Measurements from ENCODE around the genes PGBD4, ACTC1 and AQR.

- RRBS = no CpG with 5 or more reads among the region's 7 CpGs
These were observed 605 bp upstream of the AVEN start for GRCh38 chr15:34039492-34040125.

- RRBS = no CpG with 5 or more reads among the region's 32 CpGs
These were observed at the start of gene PGBD4 for GRCh38 chr15:34101974-34102625. PGBD4 (plus strand) TSS chr15:34102083.

- RRBS = no CpG with 5 or more reads among the region's 10 CpGs
These were observed 5.3 kb downstream of the EMC4 start for GRCh38 chr15:34229791-34230917.

DNA sequence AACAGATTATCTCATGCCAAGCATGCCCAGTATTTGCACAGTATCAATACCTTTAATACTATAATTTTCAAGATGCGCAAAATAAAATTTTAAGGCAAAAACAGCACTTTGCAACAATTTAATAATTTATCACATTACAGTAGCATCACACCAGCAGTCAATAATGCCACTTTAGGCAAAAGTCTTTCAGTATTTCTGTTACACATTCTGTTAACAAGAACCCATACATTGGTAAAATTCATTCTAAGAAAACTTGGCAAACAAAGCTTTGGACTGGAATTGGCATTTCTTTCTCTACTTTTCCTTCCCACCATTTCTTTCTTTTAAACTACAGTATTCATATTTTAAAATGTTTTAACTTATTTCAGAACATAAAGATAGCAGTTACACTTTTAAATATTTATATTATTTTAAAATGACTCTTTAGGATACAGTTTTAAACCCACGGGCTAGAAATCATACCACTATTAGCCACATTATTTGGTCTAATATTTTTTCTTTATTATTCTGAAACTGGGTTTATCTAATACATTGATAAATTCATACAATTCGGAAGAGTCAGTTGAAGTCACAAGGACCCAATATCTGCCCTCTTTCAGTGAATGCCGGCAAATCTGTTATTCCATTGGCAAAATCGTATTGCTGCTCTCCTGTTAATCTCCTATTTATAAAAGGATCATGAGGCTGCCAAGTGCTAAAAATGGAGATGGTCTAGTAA is 58.1 kb downstream of the GOLGA8B start:
- RRBS = no CpG with 5 or more reads among the region's 5 CpGs

DNA sequence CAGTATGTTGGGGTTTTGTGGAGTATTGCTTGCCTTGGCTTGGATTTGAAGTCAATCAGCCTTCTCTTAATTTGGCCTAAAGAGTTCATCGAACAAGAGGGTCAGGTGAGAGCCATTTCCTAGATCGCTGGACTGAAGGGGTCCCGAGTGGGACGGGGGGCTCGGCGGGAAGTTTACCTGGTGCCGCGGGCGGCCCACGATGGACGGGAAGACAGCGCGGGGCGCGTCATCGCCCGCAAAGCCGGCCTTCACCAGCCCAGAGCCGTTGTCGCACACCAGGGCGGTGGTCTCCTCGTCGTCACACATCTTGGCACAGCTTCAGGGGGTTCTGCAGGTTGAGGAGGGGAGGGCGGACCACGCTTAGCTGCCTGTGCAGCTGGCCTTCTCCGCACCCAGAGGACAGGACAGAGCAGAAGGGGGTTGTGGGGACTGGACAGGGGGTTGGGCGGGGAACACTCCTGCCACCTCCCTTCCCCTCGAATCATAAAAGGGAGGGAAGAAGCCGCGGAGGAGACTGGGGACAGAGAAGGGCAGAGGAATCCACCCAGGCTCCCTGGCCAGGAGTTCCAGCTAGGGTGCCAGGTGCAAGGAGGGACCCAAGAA is 745 bp downstream of the ACTC1 start:
- RRBS = no CpG with 5 or more reads among the region's 30 CpGs

DNA sequence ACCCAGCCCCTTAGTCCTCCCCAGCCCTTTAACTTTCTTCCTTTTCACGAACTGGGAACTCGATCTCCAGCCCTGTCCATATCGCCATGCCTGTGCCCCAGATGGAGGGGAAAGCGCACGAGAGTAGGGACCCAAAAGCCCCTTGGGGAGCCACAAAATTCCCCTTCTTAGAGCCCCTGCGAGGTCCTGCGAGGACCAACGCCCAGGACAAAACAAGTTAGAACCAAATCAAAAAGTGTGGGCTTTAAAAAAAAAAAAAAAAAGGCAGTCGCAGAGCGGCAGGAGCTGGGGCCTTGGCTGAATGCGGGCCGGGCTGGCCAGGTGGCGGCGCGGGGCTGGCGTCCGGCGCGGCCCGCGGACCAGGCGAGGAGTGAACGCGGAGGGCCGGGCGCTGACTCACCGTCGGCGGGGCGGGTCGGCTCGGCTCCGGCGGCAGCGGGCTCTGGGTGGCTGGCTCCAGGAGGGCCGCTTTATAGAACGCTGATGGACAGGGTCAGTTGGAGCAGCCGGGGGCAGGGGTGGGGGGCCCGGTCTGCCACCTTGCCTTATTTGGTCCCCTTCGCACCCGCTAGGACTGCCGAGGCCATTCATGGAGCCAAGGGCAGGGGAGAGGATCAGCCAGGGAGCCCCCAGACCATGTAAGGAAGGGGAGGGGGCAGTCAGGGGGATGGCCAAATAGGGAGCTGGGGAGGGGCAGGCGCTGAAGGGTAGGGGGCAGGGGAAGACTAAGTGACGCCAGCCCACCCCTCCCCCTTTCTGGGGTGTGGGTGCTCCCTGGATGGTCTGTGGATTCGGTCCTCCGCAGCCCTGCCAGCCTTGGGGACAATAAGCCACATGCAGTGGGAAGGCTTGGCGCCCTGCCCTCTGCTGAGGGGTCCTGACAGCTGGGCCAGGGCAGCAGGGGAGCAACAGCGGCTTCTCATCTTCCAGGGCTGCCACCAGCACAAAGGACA is at the start of gene ACTC1:
Gene ACTC1, minus strand, starts transcription at position 444 of the 953 bp plus-strand sequence.
- RRBS = 2% methylated on average over 21 of the region's 48 CpGs

DNA sequence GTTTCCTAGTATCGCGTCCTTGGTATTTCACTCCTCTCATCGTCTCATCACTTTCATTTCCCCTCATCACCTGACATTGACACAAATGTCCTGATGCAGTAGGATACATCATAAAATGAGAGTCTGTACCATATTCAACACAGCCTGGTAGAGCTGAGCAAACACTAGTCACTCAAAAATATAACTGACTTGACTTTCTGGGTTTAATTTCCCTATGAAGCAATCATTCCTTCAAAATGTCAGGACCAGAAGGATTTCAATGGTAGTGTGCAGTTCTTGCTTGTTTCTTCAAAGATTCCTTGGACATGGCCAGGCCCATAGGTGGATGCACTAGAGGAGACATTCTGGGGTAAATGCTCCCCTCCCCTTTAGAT is 59.7 kb upstream of the ACTC1 start:
- RRBS = no CpG with 5 or more reads among the region's 3 CpGs

GRCh38 chr15:34969127-34970220 is at the start of gene AQR:
AQR (minus strand) TSS chr15:34969742.
- RRBS = 2% methylated on average over 7 of the region's 51 CpGs

- RRBS = no CpG with 5 or more reads among the region's 6 CpGs
These were observed 1.0 kb downstream of the ZNF770 start for GRCh38 chr15:34987045-34987493.

DNA sequence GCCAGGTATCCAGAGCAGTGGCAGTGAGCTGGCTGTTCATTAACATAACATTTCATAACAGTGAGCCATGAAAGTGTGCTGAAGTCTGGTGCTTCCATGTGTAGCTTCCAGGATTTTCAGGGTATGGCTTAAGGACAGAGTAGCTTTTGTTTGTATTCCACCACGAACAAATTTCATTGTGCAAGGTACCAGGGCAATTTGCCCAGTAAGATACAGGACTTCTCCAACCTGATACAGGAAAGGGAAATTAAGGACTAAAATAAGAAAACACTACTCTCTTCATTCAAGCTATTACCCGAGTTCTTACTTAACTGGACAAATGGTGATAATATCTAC is 124.8 kb upstream of the NANOGP8 start:
- RRBS = no CpG with 5 or more reads among the region's 2 CpGs

GRCh38 chr15:35545231-35545749 is 675 bp downstream of the DPH6 start:
- RRBS = no CpG with 5 or more reads among the region's 10 CpGs

DNA sequence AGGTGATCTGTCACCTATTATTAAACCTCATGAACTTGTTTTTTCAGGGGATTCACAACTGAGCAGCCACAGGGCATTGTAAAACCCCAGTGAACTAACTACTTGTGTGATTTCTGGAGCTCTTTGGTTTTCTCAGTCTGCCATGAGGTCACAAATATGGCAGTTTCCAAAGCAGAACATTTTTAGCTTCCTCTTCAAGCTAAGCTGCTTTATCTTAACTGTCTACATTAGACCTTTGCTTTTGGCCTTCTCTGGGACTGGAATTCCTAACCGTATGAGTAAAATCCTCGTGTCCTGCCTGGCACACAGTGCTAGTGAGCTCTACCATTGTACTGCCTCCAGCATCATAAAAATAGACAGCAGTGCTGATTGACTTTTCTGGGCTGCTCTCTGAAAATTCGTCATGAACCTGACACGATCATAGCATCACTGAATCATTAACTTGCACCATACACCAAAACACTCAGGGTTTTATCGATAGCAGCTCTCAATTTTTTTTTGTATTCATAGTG is 22.1 kb downstream of the CDIN1 start:
- RRBS = no CpG with 5 or more reads among the region's 5 CpGs

- RRBS = no CpG with 5 or more reads among the region's 5 CpGs
These were observed 196.2 kb downstream of the MEIS2 start for GRCh38 chr15:36904059-36904566.

GRCh38 chr15:36969237-36969789 is 131.0 kb downstream of the MEIS2 start:
- RRBS = no CpG with 5 or more reads among the region's 2 CpGs

DNA sequence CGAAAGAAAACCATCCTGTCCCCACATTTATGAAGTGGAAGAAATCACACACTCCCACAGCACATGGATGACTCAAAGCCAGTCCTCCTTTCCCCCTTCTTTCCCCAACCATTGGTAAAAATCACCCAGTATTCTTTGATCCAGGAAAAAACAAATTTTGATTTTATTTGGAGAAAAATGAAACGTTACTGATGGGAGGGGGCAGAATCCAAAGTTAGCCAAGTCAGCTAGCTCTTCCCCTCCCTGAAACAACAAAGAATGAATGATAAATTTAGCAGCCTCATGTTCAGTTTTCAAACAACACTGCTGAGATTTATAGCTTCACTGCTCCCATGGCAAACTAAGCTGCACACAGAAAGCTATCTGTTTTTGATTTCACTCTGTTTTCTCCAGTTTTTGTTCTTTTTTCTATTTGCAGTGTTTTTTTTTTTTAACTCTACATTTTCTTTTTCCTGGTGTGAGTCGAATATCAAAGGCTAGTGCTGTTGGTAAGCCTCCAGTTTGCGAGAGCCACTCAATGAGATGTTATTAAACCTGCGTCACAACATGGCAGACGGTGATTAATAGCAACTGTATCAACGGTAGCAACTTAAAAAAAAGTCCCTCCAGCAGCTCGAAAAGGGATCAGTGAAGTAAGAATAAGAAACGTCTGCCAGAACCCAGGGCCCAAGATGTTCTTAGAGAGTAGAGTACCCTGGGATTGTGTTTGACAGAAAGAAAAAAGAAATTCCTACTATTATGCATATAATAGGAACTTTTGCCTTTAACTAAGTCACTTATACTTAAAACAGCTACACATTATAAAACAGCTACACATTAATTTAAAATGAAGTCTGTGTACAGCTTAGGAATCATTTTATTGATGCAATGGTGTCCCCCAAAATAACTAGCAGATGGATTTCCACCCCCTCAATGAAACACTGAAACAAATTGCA is 84.2 kb downstream of the MEIS2 start:
- RRBS = no CpG with 5 or more reads among the region's 9 CpGs

DNA sequence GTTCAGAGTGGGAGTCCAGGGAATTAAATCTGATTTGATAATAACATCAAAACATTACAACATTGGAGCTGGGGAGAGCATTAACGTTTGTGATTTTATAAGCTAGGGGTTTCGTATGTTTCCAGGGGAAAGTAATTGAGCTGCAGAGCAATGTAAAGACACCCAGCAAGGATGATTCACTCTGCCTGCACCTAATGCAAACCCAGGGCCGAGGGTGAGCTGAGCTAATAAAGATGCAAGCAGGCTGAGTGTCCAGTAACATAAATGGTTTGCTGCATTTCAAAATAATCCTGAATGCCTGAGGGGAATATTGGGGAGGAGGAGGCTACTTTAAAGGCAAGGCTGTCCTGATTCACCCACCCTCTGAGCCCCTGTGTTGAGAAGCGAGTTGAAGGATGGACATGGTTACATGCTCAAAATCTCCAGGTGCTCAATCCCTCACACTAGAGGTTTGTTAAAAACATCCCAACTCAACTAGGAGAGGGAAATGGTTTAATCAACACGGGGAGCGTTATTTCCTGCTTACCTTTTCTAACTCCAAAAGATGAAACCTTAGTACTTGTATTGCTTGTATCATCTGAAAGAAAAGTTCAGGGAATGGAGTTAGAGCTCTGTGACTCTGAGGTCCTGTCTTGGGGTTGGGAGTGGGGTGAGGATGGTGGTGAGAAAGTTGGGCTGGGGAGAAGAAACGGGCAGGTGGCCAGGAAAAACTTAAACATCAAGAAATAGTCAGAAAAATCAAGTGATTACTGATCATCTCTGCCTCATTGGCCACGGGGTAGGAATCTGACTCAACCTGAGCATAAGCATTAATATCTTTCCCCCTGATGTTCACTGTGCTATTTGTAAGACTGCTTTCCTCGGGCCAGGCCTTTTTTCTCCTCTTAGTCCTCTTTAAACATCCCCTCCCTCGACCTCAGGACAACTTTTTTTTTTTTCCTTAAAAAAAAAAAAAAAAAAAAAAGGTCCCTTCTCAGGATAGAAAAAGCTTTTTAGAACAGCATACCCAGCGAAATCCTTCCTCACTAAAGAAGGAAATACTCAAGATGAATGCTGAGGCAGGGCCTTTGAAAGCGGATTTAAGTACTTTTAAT is 6.0 kb downstream of the MEIS2 start:
- RRBS = no CpG with 5 or more reads among the region's 12 CpGs

- RRBS = no CpG with 5 or more reads among the region's 1 CpG
These were observed 127.1 kb upstream of the TMCO5A start for GRCh38 chr15:37807391-37807722.

DNA sequence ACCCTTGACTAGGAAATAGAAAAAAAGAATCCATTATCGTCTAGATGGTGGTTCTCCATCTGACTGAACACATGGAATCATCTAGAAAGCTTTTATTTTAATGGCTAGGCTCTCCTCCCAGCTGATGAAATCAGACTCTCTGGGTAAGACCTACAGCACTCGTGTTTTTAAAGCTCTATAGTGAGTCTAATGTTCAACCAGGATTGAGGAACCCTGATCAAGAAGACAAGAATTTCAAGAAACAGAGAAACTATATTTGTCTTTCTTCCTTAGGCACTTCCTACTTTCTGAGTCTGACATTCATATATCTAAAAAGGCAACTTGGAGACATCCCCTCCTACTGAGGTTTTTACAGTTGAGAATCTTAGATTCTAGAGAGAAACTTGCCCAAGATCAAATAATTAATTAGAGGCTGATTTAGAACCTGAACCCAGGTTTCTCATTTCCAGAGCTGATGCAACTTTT is 118.8 kb downstream of the TMCO5A start:
- RRBS = no CpG with 5 or more reads among the region's 2 CpGs

GRCh38 chr15:38072228-38072509 is 137.7 kb downstream of the TMCO5A start:
- RRBS = no CpG with 5 or more reads among the region's 8 CpGs

DNA sequence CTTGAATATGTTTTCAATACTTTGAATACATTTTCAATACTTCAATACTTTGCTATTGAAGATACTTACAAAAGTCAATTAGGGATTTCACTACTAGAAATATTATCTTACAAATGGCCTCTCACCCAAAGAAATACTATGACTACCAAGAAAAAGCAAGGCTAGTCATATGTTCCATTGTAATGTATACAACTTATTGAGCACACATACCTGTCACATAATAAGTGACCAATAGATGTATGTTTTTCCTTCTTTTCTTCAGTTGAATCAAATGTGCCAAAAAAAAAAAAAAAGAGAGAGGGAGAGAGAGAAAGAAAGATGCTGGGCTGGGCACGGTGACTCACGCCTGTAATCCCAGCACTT is 157.2 kb downstream of the TMCO5A start:
- RRBS = no CpG with 5 or more reads among the region's 2 CpGs